Panc1 (cell line): ENCODE data around the genes PIAS2 and IER3IP1.

DNA sequence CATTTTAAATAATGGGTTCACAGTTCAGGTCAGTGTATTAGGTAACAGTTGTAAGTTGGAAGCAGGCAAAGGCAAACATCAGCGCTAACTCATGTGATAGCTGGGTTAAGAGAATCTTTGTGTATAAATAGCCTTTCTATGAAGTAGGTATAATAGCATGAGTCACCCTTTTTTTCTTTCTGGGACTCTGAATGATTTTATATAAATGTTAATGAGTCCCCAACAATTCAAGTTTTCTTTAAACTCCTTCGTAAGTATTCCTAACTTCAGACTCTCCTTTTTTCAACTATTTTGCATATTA lies 384.3 kb downstream of the PIK3C3 start:
- RRBS, 2 experiments = no CpG with 5 or more reads among the region's 2 CpGs

DNA sequence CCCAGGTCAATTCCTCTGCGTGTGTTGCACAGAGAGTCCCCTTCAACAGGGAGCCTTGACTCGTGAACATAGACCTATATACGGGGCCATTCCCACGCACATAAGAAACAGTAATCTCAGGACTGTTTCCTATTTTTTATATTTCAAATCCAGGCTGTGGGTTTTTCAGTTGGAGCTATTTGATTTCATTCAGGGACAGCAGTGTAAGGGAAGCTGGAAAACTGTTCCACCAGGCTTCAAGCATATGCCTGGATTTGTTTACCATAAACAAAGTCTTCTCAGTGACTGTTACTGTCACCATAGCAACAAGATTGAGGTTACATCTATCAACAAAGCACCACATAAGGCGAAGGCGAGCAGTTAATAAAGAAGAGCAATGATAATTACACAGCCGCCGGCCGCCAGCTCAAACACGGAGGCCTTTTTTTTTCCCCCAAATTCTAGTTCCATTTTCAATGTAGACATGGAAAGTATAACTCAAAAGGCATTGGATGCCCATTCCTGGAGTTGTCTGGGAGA lies 553.6 kb upstream of the SYT4 start:
- RRBS, 2 experiments = no CpG with 5 or more reads among the region's 10 CpGs

- RRBS, 2 experiments = no CpG with 5 or more reads among the region's 7 CpGs
These were observed 173.0 kb upstream of the SETBP1 start for GRCh38 chr18:44507377-44508339.

DNA sequence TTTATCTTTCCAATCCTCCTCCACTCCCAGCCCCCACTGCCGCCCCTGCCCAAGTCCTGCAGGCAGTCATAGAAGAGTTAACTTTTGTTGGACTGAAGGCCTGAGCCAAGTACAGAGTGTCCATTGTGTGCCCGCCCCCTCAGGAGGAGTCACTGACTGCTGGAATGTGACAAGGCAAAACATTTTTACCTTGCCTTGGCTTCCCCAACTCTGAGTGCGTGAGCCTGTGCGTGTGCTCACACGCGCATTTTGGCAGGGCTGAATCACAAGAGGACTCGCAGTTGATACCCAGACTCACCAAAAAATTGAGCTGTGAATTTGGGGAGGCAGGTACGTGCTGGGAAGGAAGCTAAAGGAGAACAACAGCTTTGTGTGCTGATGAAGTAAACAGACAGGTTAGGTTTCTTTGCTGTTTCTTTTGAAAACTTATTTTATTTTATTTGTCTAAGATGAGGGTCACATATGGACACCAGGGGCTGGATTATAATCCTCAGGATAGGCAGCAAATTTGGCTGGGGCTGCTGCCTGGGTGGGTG lies 16.3 kb downstream of the SETBP1 start:
- RRBS, 2 experiments = no CpG with 5 or more reads among the region's 8 CpGs

DNA sequence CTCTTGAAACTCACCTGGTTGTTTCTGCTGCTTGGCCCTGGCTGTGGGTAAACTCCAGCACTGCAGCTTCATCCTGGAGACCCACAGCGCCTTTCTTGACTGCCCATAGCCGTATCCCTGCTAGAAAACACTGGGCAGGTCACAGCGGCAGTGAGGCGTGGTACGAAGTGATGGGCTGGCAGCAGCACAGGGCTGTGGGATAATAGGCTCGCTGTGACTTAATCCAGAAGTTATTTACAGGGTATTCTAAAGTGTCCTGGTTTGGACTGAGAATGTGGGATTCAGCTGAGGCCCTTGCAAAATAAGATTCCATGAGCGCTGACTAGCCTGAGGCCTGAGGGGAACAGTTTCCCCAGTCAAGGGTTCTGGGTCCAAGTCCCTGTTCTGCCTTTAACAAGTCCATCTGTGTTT lies 34.5 kb downstream of the SETBP1 start:
- RRBS, 2 experiments = no CpG with 5 or more reads among the region's 7 CpGs

DNA sequence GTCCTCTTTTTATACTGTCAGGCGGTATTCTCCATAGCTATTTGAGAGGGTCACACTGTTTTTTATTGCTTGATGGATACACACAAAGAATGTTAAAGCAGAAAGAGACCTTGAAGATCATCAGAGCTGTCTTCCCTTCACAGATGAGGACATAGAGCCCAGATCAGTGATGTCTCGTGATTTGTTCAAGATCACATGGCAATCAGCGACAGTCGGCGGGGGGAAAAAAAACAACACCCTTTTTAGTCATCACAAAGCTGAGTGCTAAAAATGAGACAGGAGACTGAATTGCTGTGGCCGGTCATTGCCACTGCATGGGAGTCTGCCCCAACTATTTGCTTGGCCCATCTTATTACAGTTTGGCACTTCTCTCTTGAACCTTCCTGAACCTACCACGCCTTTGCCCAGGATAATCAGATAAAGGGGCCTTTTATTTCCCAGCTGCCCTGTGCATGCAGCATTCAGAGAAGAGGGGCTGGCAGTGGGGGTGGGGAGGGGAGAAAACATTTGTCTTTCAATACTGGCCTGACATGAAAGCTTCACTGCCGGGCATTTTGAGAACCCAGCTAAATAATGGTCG lies 42.7 kb downstream of the SETBP1 start:
- RRBS, 2 experiments = no CpG with 5 or more reads among the region's 9 CpGs

DNA sequence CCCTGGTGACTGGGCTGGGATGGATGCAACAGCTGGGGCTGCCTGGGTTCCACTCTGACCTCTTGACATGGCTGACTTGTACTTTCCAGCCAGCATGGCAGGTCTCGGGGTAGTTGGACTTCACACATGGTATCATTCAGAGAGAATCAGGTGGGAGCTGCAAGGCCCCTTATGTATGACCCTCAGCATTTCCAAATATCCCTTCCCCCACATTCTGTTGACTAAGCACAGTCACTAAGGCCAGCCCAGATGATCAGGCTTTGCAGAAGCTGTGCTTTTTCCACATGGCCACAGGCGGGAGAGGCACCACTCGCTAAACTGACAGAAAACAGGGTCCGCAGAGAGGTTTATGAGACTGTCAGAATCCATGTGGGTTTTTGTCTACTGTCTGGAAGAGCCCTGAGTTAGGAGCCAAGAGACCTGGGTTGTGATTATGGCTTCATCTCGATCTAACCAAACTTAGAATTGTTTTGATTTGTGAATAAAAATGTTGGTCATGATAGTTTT lies 50.4 kb downstream of the SETBP1 start:
- RRBS, 2 experiments = no CpG with 5 or more reads among the region's 5 CpGs

DNA sequence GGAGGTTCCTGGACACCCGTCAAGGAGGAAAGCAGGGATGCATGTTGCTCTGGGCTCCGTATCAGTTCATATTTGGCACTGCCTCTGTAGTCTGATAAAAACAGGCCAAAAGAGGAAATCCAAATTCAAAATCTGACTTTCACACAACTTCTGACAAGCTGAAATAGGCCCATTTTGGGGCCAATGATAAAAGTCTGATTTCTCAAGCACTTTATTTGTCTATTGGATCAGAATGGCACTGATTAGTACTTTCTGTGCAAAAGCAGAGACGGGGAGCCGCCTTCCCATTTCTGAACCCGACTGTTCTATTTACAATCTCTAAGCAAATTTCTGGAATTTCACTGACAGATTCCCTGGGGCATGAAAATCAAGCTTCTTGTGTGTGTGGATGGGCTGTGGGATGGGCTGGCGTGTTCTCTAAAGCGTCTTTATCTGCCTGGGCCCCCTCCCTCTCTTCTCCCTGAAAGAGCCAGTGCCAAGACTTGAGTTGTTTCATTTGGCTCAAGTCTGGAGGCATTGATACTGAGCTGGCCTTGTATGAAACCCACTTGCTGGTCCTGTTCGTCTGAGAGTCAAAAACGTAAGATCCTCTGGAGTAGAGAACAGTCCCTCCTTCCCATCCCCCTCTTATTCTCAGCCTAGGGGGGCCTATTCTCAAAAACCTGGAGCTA lies 97.1 kb downstream of the SETBP1 start:
- RRBS, 2 experiments = no CpG with 5 or more reads among the region's 9 CpGs

DNA sequence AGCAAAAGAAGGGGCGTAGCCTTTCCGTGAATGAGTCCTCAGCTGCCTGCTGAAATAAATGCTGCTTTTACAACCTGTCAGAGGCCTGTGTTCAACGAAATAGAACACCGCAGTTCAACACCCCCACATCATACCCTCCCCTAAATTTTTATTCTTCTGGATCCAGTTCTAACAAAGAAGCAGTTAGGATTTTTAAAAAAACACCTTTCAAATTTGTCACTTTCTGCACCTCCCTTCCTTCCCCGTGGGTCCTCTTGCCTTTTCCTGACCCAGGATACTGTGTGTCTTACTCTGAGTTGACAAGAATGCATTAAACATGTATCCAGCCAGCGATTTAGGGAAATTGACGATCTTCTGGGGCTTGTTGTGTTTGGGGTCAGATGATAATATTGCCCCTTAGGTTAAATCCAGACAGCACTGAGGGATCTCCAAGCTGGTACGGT lies 135.9 kb downstream of the SETBP1 start:
- RRBS, 2 experiments = no CpG with 5 or more reads among the region's 8 CpGs

DNA sequence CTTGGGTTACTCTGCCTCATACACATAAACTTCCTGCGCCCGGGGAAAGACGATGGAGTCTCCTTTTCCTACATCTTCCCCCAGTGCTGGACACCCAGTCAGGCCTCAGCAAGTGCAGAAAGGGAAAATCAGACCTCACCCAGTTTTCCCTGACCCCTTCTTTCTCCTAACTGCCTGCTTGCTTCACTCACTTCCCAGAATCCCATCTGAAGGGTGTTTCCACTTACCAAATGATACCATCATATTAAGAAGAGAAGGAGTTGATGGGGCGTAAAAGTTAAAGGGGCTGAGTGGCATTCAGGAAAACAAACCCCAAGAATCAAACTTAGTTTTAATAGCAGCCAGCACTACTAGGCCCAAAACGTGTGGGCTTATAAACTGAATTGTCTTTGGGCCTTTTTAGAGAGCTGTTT lies 165.8 kb upstream of the SLC14A2 start:
- RRBS, 2 experiments = no CpG with 5 or more reads among the region's 5 CpGs

GRCh38 chr18:45771285-45771828 lies 47.4 kb downstream of the SLC14A1 start:
- RRBS, 2 experiments = no CpG with 5 or more reads among the region's 7 CpGs

GRCh38 chr18:45837372-45838058 lies 12.0 kb downstream of the SIGLEC15 start:
- RRBS, 2 experiments = 10 to 29% methylated on average over 32 of the region's 82 CpGs

DNA sequence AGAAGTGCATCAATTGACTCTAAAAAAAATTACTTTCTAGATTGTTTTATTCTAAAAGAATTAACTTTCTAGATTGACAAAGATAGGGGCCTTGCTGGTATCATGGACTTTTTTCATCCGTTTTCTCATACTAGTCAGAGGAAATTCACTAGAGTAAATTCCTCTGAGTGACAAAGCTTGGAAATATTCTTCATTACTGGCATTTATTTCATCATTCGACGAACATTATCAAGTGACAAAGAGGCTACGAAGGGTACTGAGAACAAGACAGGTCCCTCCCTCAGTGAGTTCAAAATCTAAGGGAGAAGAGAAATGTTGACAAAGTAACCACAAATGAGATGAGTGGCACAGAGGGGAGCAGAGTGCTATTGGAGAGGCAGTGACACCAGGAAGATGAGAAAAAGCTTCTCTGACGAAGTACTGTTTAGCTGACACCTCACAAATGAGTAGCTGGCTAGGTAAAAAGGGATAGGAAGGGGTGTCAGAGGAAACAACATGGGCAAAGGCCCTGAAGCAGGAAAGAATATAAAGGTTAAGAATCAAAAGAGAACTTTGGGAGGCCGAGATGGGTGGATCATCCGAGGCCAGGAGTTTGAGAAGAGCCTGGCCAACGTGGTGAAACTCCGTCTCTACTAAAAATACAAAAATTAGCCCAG lies 4.2 kb downstream of the EPG5 start:
- RRBS, 2 experiments = no CpG with 5 or more reads among the region's 9 CpGs

GRCh38 chr18:46334753-46335250 lies 984 bp downstream of the RNF165 start:
- RRBS, 2 experiments = 37 to 45% methylated on average over 3 of the region's 24 CpGs

DNA sequence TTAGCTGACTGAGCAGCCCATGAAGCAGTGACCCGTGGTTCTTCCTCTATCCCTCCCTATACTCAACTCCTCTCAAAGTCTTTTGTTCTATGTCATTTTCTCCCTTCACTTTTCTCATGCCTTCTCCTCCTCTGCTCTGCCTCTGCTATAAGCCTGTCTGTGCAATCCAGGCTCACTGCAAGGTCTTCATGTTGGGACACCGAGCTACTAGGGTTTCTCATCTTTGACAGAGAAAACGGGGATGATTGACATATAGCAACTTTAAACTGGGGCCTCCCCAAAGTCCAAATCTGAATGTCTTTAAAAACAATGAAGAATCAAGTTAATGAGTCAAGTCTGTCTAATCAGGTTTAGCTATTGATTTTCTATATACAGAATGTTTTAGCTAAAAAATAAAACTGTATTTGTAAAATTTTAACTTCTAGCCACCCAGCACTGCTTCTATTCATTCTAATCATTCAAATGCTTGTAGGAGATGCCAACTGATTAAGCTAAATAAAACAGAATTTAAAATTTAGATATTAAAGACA lies 57.8 kb upstream of the ST8SIA5 start:
- RRBS, 2 experiments = no CpG with 5 or more reads among the region's 3 CpGs

DNA sequence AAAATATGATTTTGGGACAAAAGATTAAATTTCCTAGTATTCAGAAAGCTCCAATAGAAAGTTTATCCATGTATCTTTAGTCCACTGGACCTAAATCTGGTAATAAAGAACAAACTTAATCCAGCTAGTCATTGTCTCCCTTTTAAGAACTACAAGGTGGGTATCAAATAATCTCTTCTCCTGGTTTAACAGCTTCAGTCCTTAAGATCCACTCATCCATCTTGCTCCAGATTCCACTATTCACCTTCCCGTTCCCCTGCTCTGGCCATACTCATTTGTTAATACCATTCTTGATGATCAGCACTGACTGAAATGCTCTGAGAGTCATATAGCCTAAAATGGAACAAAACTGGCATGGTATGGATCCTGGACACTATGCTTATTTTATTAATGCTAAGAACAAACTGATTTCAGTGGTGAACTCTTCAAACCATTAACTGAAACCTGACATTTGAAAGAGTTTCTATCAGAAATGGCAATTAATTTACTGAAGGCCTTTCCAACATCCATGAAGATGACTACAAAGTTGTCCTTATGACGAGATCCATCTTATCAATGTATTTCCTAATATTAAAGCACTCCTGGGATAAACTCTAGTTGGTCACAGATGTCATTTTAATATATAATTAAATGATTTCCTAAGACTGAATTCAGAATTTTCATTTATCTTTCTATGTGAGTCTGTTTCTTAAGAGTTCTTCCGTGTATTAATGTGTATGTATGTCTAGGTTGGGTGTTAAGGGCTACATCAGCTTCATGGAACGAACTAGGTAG lies 68.7 kb upstream of the ST8SIA5 start:
- RRBS, 2 experiments = no CpG with 5 or more reads among the region's 4 CpGs

DNA sequence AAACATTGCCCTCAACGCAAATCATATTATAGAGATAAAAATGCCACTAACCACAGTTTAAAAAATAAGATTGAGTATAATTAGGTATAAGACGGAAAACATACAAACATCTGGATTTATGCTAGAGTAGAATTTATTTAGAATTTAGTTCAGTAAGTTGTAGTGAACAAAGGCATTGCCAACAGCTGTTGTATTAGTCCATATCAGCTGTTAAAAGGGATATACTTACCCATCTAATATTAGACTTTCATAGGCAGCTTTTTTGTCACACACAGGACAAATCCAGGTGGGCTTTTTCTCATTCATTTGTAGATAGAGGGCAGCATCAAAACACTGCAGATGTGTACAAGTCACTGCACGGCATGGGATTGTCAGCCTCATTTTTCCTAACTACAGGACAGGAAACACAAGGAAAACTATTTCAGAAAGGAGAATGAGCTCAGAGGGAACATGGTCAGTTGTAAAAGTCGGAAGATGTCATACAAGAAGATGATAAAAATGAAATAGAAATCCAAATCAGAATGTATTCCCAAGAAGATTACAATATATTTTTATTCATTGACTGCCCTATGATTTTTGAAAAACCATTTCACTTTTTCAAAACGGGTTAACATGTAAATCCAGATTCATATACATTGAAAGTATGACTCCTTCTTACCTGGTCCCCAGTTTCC lies 79.4 kb upstream of the ST8SIA5 start:
- RRBS, 2 experiments = no CpG with 5 or more reads among the region's 5 CpGs

DNA sequence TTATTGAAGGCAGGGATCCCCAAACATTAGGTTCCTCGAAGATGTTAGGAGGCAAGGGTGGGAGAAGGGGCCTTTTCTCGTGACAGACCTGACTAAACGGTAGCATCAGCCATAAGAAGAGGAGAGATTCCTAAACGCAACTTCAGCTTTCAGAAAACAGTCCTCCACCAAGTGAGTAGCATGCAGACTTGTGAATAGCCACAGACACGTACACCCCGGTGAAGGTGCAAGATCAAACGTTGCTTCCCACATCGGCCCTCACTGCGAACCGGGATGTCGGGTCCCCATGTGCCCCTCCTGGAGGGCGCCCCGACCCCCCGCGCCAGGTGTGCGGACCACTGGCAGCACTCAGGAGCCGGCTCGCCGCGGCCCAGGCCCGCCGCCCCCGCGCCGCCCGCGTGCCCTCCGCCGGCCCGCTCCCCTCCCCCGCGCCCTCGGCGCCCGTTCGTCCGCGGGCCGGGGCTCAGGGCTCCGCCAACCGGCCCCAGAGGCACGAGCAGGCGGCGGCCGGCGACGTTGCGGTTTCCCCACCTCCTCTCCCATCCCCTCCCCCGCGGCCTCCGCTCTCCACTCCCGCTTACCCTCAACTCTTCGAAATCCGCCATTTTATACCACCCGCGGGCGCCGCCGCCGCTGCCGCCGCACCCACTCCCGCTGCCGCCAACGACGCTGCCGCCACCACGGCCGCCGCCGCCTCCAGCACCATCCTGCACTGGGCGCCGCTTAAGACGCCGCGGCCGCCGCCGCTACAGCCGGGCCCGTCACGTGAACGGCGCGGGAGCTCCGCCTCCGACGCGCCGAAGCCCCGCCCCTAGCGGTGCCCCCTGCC lies at the start of gene PIAS2:
Gene PIAS2 (minus strand): TSS at position 767 of the 829 bp plus-strand sequence.
- RRBS, 2 experiments = 1 to 4% methylated on average over 29 to 30 of the region's 92 CpGs

GRCh38 chr18:47031243-47031531 lies 4.2 kb downstream of the ELOA2 start:
- RRBS, 2 experiments = no CpG with 5 or more reads among the region's 11 CpGs

GRCh38 chr18:47175491-47176610 lies at the start of gene IER3IP1:
TSS of gene IER3IP1 (minus strand) at chr18:47176364.
- RRBS, 2 experiments = 2 to 8% methylated on average over 19 to 20 of the region's 69 CpGs